ENCODE results near the gene ACSM4.

DNA sequence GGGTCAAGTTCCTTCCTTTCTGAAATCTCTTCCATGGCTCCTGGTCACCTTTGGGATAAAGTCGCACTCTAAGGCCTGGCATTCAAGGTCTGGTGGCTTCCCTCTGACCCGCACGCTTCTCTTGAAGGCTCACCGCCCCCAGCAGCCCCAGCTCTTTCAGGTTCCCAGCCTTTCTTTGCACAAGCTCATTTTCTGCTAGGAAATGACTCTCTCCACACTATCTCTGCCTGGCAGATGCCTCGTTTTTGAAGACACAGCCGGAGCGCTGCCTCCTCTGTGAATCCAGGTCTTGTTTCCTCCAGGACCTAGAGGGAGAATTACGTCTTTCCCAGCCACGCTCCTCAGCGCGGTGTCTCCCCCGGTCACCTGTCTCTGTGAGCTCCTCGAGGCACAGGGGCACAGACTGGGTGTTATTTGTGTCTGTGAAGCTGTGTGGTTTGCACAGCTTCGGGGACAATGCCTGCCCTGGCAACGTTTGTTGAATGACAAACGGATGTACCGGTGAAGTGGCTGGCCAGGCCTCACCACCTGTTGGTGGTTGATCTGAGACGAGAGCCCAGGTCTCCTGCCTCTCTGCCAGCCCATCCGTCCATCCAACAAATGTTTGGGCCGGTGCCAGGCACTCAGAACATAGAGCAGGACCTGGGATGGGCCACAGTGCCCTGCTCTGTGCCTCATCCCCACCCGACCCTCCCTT lies 5.9 kb downstream of the PTPN6 start:
- PRO-cap, 4 experiments: no peak in any of the 4 experiments
- RAMPAGE, long total RNA, 2 experiments: no peak in any of the 2 experiments

DNA sequence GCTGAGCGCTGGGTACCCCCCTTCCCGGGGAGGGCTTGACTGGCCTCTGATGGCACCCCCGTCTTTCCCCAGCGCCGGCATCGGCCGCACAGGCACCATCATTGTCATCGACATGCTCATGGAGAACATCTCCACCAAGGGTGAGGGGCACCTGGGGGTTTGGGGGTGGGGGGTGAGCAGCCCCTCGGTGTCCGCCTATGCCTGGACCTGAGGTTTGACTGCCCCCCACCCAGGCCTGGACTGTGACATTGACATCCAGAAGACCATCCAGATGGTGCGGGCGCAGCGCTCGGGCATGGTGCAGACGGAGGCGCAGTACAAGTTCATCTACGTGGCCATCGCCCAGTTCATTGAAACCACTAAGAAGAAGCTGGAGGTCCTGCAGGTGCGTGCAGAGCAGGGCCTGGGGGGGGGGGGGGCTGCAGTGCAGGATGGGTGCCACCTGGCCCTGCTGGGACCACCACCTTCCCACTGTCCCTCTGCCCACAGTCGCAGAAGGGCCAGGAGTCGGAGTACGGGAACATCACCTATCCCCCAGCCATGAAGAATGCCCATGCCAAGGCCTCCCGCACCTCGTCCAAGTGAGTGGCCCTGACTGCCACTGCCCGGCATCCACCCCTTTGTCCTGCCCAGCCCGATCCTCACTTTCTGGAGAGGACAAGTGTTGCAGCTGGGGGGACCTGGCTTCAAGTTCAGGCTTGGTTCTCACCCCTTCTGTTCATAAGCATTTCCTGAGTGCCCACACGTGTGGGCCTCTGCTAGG lies 8.9 kb downstream of the PTPN6 start:
- PRO-cap, 4 experiments: no peak in any of the 4 experiments
- RAMPAGE, long total RNA, 2 experiments: no peak in any of the 2 experiments

GRCh38 chr12:6961056-6961796 lies 9.2 kb downstream of the PHB2 start:
- PRO-cap, 4 experiments: peak in 3 of 4 experiments; most common plus-strand start chr12:6961430 (in 3); most common minus-strand start chr12:6961343 (in 1)
- RAMPAGE, long total RNA, 2 experiments: no peak in any of the 2 experiments

DNA sequence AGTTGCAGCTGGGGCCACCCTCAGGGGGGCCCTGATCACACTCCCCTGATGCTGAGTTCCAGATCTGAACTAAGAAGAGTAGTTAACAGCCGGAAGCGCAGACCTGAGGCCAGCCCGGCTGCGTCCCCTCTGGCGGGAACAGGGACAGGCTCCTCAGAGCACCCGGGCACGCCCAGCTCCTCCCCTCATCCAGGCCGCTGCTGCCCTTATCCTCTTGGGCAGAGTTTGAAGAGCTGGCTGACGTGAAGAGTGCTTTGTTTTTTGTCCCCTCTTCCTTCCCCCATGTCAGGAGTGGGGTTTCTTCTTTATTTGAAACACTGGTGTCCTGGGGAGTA lies 8.7 kb downstream of the PHB2 start:
- PRO-cap, 4 experiments: peak in 1 of 4 experiments; most common plus-strand start position 221 of the sequence (in 1); most common minus-strand start position 71 of the sequence (in 1)
- RAMPAGE, long total RNA, 2 experiments: no peak in any of the 2 experiments

DNA sequence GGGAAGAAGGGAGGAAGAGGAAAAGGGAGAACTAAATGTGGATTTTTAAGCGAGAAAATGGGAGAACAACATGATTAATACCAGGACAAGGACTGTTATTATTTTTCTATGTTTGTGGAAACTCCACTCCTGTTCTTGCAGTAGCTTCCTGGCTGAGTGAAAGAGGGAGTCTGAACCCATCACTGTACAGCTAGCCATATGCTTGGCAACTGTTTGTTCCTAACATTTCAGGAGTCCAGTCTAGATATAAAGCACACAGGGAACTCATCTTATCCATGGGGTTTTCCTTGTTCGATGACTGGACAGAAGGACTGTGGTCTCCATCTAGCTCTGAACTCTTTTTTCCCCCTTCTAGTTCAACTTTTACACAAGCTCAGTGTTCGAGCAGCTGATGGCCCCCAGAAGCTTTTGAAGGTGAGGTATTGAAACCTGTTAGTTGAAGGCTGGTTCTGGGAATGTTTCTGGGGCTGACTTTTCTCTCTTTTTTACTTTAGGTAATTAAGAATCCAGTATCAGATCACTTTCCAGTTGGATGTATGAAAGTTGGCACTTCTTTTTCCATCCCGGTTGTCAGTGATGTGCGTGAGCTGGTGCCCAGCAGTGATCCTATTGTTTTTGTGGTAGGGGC lies 4.1 kb downstream of the EMG1 start:
- PRO-cap, 4 experiments: peak in 2 of 4 experiments; most common minus-strand start position 413 of the sequence (in 2)
- RAMPAGE, long total RNA, 2 experiments: no peak in any of the 2 experiments

GRCh38 chr12:7068317-7069048 lies 8.0 kb downstream of the C1S start:
- PRO-cap, 4 experiments: peak in 2 of 4 experiments; most common plus-strand start chr12:7068479 (in 2); most common minus-strand start chr12:7068714 (in 1)
- RAMPAGE, long total RNA, 2 experiments: no peak in any of the 2 experiments

DNA sequence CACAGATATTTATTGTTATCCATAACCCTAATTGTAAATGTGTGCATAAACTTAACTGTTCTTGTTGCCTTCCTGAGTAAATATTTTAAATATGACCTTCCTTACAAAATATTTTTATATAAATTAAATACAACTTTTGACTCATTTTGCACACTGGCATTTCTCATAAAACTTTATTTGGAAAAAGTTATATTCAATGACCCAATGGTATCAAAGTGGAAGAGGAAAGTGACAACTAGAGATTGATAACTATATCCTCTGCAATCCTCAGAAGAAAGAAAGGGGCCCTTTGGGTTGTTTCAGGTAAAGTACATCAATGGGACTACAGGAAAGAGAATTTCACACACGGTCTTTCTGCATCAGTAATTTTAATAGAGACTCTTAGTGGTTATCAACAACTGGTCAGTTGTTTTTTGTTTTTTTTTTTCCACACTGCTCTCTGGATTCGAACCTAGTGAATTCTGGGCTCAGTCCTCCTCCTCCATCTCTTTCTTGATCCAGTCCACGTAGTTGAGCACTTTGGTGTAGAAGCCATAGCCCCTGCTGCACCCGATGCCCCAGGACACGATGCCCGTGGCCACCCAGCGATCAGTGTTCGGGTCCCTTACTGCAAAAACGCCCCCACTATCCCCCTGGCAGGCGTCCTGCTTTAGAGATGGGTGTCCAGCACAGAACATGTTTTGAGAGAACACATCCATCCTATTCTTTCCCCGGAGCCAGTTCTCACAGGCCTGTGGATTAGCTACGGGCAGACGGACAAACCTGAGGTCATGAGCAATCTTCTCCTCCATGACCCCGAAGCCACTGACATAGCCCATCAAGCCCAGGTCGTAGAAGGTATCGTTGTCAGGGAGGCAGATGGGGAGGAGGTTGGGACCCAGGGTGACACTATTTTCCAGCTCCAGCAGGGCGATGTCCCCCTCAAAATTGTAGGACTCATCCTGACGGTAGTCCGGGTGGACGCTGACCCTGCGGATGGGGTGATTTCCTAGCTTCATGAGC lies 11.9 kb downstream of the C1R start:
- PRO-cap, 4 experiments: no peak in any of the 4 experiments
- RAMPAGE, long total RNA, 2 experiments: start-site peak on the minus strand in 2 of 2 experiments, centred at positions 849 to 868 of the sequence, 3,700 to 4,428 reads per replicate

DNA sequence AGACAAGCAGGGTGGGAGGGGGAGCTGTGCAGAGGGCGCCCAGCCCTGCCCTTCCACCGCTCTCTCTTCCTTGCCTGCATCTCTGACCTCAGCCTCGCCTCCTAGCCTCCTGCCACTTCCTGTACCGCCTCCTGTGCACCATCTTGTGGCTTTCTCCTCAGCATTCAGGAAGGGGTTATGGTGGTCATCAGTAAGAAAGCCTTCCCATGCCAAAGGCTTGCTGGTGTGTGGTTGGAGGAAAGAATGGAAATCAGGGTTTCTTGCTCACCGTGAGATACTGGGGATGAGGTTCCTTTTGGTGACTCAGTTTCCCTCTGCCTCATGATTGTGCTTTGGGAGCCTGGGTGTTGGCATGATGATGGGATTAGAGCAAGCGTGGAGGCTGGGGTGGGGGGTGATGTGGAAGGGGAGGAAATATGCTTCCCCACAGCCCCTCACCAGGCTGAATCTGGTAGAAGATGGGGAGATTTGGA lies 1.5 kb downstream of the CLSTN3 start:
- PRO-cap, 4 experiments: no peak in any of the 4 experiments
- RAMPAGE, long total RNA, 2 experiments: no peak in any of the 2 experiments

DNA sequence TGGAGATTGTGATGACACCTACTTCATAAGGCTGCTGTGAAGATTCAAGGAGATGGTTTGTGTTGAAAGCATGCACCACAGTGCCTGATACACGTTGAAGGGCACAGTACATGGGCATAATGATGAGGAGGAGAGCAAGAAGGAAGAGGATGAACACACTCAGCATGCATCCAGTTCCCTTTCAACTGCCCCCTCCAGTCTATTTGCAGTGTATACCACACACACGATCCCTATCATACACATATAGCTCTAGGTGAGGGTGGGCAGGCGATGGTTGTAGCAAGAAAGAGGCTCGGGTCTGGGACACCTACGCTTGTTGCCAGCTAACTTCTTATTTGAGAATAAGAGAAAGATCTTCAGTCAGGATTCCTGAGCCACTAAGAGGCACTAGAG lies 3.9 kb downstream of the CLSTN3 start:
- PRO-cap, 4 experiments: peak in 1 of 4 experiments; most common plus-strand start position 282 of the sequence (in 1)
- RAMPAGE, long total RNA, 2 experiments: no peak in any of the 2 experiments

GRCh38 chr12:7303775-7304164 lies at the start of gene ACSM4:
TSS of gene ACSM4 (plus strand) at chr12:7304072.
- PRO-cap, 4 experiments: no peak in any of the 4 experiments
- RAMPAGE, long total RNA, 2 experiments: no peak in any of the 2 experiments

DNA sequence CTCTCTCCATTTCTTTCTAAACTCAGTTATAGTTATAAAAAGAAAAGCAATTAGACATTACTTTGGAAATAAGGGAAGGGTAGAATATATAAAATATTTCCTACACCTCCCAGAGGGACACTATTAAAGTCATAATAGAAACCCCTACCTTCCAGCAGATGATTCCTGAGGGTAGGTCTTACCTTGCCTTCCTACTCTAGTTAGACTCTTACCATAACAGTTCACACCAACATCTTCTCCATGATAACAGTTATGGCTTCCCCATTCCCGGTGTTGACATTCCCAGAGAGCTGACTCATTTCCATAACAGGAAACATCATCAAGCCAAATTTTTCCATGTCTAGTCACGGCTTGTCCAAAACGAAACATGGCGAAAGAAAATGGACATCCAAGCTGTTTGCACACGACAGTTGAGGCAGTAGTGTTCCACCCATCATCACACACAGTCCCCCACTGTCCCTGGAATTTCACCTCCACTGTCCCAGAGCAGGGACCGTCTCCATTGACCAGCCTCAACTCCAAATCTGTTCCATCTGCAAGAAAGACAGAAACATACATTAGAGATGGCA lies 10.7 kb downstream of the CD163L1 start:
- PRO-cap, 4 experiments: no peak in any of the 4 experiments
- RAMPAGE, long total RNA, 2 experiments: no peak in any of the 2 experiments

GRCh38 chr12:7487202-7488208 lies 16.1 kb downstream of the CD163 start:
- PRO-cap, 4 experiments: no peak in any of the 4 experiments
- RAMPAGE, long total RNA, 2 experiments: no peak in any of the 2 experiments

DNA sequence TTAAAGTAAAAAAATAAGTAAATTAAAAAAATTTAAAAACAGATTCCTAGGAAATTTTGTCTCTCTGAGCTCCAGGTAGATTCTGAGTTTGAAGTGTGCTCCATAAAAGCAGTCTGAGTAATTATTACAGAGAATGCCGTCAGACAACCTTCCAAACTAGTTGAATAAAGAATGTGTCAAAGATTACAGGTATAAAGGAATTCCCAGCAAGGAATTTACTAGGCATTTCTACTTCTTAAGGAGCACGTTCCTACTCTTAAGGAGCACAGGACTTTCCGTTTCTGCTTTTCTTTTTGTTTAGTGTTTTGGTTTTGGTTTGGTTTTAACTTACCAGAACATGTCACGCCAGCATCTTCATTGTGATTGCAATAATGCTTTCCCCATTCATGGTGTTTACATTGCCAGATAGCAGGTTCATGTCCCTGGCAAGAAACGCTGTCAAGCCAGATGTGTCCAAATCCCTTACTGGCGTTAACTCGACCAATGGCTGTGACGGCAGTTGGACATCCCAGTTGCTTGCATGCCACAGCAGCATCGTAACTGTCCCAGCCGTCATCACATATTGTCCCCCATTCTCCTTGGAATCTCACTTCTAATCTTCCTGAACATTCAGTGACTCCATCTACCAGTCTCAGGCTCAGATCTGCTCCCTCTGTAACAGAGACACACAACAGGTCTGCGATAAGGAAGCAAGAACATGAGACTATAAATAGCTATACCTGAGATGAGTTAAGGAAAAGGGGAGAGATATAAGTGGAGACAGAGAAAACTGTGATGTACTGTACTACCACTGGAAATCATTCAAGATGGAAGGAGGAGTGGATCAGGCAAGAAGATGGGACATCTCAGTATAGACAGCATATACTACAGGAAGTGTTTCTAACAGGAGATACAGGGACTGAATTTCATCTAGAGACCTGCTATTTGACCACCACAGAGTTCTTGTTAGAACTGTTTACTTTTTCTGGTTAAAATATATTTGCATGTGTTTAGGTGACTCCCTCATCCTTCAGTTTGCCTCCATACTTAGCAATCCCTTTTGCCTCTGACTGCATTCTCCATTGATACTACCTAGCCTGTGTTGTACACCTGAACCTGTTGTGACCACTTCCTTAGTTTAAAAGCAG lies 6.7 kb downstream of the CD163 start:
- PRO-cap, 4 experiments: no peak in any of the 4 experiments
- RAMPAGE, long total RNA, 2 experiments: no peak in any of the 2 experiments

DNA sequence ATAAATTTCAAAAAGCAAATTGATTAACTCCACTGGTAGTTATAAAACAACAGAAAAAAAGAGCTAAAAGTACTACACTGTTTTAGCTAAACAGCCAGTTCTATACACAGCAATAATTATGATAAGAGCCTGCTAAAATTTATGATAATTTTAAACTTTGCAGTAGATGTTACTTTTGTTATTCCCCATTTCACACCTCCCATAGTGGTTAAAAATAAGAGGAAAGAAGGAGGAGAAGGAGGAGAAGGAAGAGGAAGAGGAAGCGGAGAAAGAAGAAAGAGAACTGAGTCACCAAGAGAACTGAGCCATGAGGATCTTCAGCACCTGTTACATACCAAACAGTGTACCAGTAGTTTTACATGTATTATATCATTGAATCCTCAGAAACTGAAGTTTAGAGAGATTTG lies 4.0 kb downstream of the CD163 start:
- PRO-cap, 4 experiments: peak in 2 of 4 experiments; most common plus-strand start position 222 of the sequence (in 1); most common minus-strand start position 302 of the sequence (in 1)
- RAMPAGE, long total RNA, 2 experiments: no peak in any of the 2 experiments

- PRO-cap, 4 experiments: peak in 2 of 4 experiments; most common plus-strand start chr12:7501266 (in 1); most common minus-strand start chr12:7501277 (in 1)
- RAMPAGE, long total RNA, 2 experiments: start-site peak on the minus strand in 2 of 2 experiments, at chr12:7501157-7501325 at its widest, 48 to 112 reads per replicate
These were observed 2.4 kb downstream of the CD163 start for GRCh38 chr12:7501047-7501632.

- PRO-cap, 4 experiments: peak in 1 of 4 experiments; most common plus-strand start chr12:7575425 (in 1); most common minus-strand start chr12:7575304 (in 1)
- RAMPAGE, long total RNA, 2 experiments: start-site peak on the minus strand in 1 of 2 experiments, at chr12:7575265-7575284 at its widest, 10 reads per replicate
These were observed 71.5 kb upstream of the CD163 start for GRCh38 chr12:7574944-7575629.

GRCh38 chr12:7921648-7922549 lies 14.1 kb downstream of the SLC2A3 start:
- PRO-cap, 4 experiments: peak in 1 of 4 experiments; most common minus-strand start chr12:7921993 (in 1)
- RAMPAGE, long total RNA, 2 experiments: no peak in any of the 2 experiments

- PRO-cap, 4 experiments: peak in 4 of 4 experiments; most common plus-strand start chr12:8243658 (in 3)
- RAMPAGE, long total RNA, 2 experiments: no peak in any of the 2 experiments
These were observed 16.3 kb upstream of the FAM90A1 start for GRCh38 chr12:8243488-8244260.

DNA sequence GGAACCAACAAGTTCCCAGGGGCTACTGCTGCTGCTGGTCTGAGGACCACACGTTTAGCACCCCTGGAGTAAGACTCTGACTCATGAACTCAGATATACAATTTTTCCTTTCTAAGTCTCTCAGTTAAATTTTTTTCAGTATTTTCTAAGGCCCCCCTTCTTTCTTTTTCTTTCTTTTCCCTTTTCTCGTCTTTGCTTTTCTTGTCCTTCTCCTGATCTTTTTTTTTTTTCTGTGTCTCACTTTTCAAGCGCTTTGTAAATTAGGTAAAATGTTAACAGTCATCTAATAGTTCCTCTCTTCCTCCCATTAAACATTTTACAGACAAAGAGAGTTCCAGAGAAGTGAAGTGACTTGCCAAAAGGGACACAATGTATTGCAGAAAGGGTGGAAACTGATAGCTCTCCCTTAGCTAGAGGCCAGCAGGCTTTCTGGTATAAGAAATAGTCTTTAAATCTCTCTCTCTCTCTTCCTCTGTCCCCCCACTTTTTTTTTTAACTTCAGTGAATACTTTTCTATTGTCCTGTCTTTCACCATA lies 470 bp downstream of the CLEC4E start:
- PRO-cap, 4 experiments: no peak in any of the 4 experiments
- RAMPAGE, long total RNA, 2 experiments: no peak in any of the 2 experiments

DNA sequence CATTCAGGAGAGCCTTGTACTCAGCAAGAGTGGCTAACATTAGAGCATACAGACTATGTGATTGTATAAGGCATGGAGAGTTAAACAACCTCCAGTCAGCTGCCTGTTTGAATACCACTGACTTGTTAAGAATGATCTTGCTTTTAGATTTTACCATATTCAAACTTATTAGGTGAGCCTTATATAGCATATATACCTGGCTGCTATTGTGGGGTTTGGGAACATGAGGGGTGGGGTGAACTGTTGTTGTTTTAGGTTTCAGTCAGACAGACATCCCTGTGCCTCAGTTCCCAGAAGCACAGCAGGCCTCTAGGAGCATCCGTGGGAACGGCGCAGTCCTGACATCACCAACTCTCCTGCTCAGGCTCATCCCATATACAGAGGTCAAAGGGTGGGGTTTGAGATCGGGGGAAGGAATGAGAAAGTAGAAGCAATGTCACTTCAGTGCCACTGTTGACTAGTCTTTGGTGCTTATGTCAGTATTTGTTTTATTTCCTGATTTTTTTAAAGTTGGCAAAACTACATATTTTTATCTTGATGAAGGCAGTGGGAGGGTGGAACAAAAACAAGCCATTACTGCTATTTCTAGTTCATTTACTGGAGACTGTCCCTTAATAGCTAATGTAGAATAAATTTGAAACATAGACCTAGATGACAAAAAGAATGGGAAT lies 43.2 kb upstream of the A2ML1 start:
- PRO-cap, 4 experiments: no peak in any of the 4 experiments
- RAMPAGE, long total RNA, 2 experiments: no peak in any of the 2 experiments